Panc1 (cell line): ENCODE measurements around the gene CPEB4.

- RRBS, 2 experiments: no CpG with 5 or more reads among the region's 8 CpGs
Observed at GRCh38 chr5:173697902-173698483, 81.5 kb upstream of the BOD1 start.

DNA sequence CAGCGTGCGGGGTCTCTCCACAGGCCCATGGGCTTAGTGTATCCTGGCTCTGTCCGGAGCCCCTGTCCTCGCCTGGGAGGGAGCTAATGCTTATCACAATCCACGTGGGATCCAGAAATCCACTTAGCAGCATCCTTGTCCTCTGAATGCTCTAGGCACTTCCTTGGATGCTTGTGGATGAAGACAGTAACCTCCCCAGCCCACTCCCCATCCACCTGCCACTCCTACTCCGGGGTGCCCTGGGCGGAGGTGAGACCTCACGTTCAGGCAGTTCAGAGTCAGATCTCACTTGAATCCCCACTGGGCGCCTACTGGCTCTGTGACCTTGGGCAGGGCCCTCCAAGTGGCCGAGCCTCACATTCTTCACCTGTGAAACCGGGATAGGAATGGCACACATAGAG lies 112.4 kb upstream of the BOD1 start:
- RRBS, 2 experiments: no CpG with 5 or more reads among the region's 11 CpGs

DNA sequence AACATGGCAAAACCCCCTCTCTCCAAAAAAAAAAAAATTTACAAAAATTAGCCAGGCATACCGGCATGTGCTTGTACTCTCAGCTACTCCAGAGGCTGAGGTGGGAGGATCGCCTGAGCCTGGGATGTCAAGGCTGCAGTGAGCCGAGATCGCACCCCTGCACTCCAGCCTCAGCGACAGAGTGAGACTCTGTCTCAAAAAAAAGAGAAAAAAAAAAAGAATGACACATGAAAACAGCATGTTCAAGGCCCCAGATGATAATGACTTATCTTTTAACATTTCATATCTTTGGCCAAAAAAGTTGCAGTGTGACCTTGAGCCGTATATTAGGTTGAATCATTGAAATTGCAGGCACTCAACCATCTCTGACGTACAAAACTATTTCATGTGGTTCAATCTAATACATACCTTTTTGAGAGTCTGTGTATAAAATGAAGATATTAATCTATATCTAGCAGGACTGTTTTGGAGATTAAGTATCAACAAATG lies 79.2 kb upstream of the CPEB4 start:
- RRBS, 2 experiments: no CpG with 5 or more reads among the region's 7 CpGs

- RRBS, 2 experiments: no CpG with 5 or more reads among the region's 10 CpGs
Observed at GRCh38 chr5:173829541-173830482, 58.3 kb upstream of the CPEB4 start.

GRCh38 chr5:173878114-173878626 lies 10.0 kb upstream of the CPEB4 start:
- RRBS, 2 experiments: no CpG with 5 or more reads among the region's 5 CpGs

- RRBS, 2 experiments: 3% methylated on average over 5 of the region's 36 CpGs; no CpG with 5 or more reads in 1 of the 2 experiments
Observed at GRCh38 chr5:173887459-173888202, 518 bp upstream of the CPEB4 start.

DNA sequence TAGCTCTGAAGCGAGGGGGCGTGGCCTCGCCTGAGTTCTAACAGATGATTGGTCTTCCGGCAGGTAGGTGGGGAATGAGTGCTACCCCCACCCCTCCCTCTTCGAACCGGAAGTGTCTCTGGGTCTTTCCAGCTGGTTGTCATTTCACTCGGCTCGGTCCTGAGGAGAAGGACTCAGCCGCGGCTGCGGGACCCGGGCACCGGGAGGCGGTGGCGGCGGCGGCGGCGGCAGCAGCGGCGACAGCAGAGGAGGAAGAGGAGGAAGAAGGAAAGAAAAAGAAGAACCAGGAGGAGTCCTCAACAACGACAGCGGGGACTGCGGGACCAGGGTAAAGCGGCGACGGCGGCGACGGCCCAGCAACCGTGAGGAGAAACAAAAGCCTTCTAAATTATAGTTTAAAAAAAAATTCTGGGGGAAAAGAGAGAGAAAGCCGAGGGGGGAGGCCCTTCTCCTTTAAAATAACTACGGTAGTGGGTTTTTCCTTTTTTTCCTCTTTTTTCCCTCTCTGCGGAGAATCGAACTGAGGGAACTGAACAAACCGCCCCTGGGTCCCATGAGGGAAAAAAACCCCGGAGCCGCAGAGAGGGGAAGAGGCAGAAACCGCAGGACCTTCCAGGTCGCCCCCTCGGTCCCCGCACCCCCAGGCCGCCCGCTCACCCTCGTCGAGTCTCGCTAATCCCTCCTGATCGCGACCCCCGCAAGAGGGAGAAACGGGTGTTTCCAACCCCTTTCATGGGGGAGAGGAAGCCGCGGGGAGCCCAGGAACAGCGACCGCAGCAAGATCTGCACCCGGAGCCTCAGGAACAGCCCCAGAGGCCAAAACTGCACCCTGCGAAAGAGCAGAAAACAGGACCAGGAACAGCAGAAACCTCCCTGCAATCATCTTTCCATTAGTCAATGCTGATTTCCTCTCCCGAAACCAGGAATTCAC lies at the start of gene CPEB4:
CPEB4 (plus strand) TSS at position 147 of the 931 bp plus-strand sequence.
- RRBS, 2 experiments: 2 to 6% methylated on average over 6 to 8 of the region's 58 CpGs

GRCh38 chr5:173924699-173925450 lies 36.7 kb downstream of the CPEB4 start:
- RRBS, 2 experiments: no CpG with 5 or more reads among the region's 1 CpG

GRCh38 chr5:173941870-173942680 lies 46.9 kb upstream of the C5orf47 start:
- RRBS, 2 experiments: no CpG with 5 or more reads among the region's 4 CpGs

DNA sequence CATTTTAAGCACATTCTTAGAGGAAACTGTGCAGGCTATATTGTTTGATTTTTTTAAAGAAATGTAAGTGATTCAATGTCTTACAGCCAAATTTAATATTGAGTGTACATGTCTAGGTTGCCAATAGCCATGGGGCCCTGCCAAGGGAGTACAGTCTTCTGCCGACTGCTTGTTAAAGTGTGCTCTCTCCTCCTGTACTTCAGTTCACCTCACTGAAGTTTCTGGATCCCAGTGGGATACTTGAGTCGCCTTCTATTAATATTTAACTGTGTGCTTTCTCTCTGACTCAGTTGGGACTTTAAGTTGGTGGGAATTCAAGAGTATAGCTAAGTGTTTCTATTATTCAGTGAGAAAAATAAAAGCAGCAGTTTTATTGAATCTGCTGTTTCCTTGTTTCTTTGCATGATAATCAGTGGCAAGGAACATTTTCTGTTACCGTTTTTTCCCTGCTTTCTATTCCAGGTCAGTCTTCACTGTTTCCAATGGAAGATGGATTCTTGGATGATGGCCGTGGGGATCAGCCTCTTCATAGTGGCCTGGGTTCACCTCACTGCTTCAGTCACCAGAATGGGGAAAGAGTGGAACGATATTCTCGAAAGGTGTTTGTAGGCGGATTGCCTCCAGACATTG lies 44.4 kb upstream of the C5orf47 start:
- RRBS, 2 experiments: no CpG with 5 or more reads among the region's 7 CpGs

DNA sequence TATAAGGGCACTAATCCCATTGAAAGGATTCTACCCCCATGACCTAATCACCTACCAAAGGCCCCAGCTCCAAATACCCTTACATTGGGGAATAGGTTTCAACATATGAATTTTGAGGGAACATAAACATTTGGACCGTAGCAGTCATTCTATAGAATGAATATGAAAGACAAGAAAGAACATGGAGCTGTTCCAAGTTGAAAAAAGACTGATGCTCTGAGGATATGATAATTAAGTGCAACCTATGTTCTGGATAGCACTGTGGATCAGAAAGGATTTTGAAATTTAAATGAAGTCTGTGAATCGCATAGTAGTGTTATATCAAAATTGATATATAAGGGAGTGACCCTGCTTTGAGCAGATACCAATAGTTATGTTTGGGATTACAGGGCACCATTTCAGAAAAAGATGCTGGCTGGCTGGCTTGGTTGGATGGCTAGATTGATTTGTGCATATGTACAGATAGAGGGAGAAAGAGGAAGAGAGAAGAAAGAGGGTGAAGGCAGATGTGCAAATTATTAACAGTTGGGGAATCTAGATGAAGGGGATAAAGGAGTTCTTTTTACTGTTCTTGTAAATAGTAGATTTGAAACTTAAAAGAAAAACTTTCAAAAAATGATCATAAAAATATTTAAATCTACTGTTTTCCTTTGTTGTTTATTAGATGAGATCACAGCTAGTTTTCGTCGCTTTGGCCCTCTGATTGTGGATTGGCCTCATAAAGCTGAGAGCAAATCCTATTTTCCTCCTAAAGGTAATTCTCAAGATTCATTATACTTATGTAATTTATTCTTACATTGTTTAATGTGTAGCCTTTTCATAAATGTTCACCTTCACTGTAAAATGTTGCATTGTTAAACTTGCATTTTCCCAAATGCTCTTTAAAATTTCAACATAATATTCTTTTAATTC lies 39.9 kb upstream of the C5orf47 start:
- RRBS, 2 experiments: no CpG with 5 or more reads among the region's 4 CpGs

DNA sequence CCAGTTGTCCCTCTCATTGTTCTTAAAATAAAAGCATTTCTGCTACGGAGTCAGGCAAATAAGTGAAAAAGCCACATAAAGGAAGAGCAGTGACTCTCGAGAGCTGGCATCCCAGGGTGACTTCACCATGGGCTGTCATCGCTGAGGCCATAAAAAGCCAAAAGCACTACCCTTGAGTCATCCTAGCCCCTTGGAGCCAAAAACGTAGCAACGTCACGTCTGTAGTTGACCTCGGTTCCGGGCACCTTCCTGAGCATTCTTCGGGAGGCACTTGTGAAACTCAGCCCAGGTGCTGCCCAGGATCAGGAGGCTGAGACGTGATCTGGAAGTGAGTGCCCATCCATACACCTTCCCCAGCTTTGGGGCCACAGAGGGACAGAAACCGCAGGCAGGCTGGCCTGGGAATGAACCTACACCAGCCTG lies 290.5 kb downstream of the NSG2 start:
- RRBS, 2 experiments: no CpG with 5 or more reads among the region's 11 CpGs

DNA sequence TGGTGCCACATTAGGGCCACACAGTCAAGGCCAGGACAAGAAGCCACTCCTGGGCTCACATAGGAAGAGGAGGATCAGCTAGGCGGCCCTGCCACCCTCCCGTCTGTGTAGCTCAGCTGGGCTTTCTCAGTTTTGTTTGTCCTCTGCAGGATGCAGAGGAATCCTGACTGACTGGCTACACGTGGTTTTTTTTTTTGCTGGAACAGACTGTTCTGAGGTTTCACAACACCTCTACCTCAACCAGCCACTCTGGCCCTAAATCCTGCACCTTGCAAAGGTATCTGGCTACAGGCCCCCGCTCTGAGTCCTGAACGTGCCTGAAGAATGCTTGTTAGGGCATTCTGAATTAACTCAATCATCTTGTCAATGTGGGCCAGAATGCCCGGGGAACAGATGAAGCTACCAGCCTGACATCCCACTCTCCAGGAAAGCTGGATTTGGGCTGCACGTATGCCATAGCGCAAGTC lies 88.2 kb upstream of the MSX2 start:
- RRBS, 2 experiments: no CpG with 5 or more reads among the region's 8 CpGs

DNA sequence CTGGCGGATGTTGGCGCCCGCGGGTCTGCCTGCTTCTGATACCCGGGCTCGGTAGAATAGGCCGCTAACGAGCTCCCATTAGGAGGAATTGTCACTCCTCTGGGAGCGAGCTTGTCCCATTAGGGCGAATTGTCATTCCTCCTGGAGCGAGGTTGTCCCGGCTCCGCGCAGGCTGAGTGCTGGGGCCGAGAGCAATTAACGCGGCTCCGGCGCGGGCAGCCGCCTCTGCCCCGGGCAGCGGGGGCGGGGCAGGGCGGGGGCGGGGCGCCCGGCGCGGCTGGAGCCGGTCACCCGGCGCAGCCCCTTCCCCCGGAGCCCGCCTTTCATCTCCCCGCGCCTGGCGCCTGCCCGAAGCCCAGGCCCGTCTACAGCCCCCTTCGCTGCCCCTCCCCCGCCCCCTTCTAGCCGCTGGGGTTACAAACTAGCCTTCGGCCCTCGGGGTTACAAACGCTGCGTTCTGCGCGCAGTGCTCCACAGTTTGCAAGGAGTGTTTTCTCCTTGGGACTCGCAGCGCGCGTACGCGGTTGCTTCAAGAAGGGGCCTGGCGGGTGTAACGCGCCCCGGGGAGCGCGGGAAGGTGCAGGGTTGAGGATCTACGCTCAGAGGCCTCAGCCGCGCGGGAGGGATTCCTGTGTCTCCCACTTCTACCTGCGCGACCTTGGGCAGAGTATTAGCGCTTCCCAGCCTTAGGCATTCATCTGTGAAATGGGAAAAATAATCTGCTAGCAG lies 3.4 kb upstream of the MSX2 start:
- RRBS, 2 experiments: 2 to 8% methylated on average over 14 to 20 of the region's 68 CpGs

DNA sequence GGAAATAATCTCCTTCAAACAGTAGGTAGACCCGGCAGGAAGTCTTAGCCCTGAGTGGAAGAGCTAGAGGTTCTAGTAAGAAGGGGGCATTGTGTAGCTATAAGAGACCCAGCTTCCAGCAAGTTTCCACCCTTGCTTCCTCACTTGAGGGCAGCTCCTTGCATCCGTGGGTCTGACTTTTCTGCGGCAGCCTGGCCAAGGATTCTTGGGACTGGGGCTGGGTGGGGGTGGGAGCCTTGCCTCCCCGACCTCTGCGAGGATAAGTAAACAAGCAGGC lies 119.3 kb downstream of the MSX2 start:
- RRBS, 2 experiments: no CpG with 5 or more reads among the region's 5 CpGs

DNA sequence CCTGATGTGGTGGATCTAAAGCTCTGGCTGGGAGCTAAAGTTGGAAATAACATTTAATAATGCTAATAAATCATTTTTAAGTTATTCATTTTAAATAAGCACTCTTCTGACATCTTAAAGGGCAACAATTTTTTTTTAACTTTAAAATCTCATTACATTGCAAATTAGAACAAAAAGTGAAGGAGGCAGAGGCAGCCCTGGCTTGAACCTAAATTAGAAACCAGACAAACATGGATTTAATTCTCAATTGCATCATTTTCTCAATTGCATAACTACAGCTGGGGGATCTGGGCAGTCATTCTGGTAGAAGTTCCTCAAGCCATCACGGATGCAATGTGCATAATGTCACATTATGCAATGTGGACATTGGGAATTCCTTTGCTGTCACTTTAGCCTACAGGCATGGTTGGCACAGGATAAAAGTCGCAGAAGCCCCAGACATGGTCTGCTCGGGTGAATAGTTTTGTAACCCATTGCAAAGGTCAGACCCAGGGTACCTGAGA lies 290.5 kb downstream of the MSX2 start:
- RRBS, 2 experiments: no CpG with 5 or more reads among the region's 3 CpGs

- RRBS, 2 experiments: no CpG with 5 or more reads among the region's 17 CpGs
Observed at GRCh38 chr5:175687070-175687822, 29.4 kb downstream of the HRH2 start.

DNA sequence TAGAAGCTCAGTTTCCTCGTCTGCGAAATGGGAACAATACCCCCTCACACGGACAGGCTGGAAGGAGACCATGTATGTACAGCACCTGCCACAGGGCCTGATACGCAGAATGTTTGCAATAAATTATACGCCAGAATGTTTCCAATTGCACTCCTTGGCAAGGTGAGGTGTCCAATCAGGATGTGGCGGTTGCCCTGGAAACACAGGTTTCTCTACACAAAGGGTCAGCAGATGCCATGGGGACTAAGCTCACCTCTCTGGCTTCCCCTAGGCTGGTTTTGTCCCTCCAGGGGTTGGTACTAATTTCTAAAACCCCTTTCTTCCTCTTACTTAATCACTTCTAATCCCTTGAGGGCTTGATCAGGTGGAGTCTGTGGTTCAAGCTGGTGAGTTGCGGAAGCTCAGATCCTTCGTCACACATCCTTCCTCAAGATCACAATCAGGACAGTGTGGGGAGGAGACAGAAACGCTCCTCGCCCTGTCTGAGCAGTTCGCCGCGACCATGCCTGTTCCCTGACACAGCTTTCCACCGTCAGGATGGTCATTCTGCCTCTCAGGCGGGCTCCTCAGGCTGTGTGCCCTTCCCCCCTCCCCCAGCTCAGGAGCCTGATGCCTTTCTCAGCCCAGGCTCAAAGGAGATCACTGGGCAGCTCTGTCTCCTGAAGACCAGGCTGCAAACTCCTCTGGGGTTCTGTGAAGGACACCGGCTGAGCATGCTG lies 24.2 kb downstream of the CPLX2 start:
- RRBS, 2 experiments: no CpG with 5 or more reads among the region's 16 CpGs

DNA sequence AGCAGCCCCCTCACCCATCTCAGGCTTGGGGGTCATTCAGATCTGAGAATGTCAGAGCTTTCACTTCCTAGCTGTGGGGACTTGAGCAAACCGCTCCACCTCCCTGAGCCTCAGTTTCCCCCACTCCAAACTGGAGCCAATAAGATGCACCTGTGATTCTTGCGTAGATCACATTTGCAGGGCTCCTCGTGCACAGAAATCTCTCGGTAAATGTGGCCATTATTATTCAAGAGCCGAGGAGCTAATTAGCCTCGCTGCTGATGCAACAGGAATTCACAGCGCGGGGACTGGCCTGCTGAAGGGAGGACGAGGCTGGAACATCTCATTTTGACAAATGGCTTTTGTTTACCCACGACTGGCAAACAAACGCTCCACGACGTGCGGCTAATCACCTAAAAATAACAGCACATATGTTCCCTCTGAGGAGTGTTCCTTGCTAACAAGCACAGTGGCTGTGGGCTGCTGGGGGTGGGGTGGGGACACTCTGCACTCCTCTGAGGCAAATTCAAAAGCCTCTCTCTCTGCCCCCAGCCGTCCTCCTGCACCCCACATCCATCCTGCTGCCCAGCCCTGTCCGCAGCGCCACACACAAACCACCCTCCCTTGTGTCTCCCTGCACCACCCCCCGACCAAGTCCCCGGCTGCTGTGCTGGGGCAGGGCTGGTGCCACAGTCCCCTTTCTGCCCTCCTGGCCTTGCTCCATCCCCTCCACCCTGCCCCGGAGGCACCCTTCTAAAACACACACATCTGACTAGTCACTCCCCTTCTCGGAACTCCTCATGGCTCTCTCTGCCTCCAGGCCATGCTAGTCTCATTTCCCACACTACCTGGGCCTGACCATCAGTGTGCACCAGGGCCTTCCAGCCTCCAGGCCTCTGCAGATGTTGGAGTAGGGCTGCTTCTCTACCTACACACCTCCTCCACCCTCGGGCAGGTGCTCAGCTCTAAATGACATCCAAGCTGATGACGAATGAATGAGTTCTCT lies 36.9 kb downstream of the CPLX2 start:
- RRBS, 2 experiments: no CpG with 5 or more reads among the region's 23 CpGs

DNA sequence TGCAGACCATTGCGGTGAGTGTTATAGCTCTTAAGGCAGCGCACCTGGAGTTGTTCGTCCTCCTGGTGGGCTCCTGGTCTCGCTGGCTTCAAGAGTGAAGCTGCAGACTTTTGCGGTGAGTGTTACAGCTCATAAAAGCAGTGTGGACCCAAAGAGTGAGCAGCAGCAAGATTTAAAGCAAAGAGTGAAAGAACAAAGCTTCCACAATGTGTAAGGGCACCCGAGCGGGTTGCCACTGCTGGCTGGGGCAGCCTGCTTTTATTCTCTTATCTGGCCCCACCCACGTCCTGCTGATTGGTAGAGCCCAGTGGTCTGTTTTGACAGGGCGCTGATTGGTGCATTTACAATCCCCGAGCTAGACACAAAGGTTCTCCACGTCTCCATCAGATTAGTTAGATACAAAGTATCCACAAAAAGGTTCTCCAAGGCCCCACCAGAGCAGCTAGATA lies 17.1 kb upstream of the SIMC1 start:
- RRBS, 2 experiments: no CpG with 5 or more reads among the region's 11 CpGs